ENCODE measurements around the genes ADGRE3 and OR7A10.

DNA sequence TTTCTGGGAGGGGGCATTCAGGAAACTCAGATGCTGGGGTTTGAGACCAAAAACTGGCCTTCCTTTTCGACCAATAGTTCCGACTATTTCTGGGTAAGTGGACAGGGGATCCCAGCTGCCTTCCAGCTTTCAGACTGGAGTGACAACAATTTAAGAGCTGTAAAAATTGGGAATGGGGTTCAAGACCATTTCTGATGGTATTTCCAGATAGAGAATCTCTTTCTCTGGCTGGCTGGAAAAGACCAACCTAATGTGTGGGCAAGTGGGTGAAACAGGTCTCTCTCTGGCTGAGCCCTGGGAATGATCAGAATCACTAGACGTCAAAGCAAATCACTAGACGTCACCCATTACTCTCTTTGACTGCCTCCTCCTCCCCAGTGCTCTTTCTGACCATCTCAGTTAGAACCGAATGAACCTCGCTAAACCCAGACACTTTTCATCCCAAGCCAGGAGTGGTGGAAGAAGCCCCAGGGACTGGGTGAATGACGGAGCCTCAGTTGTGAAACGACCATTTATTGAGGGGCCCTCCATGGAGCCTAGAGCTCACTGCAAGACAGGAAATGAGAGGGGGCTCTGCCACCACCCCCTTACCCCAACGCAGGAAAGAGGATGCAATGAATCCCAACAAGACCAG, 1.4 kb downstream of the PRKACA start:
- RRBS: no CpG with 5 or more reads among the region's 9 CpGs

GRCh38 chr19:14127003-14127564, 9.3 kb downstream of the ASF1B start:
- RRBS: 54% methylated on average over 4 of the region's 10 CpGs

DNA sequence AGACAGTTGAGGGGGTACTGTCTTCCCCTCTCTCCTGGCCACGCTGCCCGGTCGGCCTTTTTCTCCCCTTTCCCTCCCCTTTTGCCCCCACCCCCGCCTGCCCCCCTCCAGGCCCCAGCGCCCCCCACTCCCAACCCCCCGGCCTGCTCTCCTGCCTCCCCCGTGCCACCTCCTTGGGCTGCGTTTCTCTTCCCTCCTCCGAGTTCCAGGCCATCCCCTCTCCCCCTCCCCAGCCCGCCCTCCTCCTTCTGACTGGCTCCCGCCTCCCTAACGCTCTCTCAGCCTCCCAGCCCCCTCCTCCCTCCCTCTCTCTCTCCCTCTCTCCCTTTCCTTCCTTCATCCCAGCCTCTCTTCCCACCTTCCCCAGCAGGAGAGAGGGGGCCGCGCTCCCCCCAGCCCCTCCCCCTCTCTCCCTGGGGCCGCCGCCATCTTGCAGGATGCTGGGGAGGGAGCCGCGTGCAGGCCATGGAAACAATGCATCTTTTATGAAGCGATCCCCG, 42.5 kb upstream of the ADGRL1 start:
- RRBS: 12% methylated on average over 2 of the region's 20 CpGs

DNA sequence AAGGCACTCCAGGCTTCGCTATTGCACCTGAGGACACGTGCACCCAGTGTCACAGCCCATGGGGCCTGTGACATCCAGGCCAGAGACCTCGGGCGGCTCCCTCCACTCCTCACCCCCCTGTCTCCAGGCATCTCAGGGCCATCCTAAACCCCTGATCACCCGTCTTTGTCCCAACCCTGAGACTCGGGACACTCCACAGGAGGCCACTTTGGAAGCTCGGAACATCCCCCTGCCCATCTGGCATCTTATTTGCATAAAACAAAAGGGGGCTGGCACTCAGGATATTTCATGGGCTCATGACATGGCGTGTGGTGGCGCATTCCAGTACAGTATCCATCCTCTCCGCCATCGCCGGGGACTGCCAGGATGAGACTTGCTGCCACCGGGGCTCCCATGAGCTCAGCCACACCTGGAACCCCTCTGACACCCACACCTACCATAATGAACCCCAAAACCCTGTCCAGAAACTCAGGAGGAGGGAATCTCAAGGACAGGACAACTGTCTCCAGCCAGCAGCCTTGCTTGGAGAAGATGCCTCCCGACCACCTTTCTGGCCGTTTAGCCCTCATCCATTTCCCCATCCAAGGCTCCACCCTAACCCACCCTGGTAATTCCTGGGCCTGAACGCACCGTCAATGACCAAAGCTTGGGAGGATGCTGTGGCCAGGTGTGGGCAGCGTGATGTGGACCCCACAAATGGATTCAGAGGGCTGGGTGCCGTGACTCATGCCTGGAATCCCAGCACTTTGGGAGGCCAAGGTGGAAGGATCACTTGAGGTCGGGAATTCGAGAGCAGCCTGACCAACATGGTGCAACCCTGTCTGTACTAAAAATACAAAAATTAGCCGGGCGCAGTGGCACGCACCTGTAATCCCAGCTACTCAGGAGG, 13.3 kb downstream of the ADGRE5 start:
- RRBS: no CpG with 5 or more reads among the region's 24 CpGs

DNA sequence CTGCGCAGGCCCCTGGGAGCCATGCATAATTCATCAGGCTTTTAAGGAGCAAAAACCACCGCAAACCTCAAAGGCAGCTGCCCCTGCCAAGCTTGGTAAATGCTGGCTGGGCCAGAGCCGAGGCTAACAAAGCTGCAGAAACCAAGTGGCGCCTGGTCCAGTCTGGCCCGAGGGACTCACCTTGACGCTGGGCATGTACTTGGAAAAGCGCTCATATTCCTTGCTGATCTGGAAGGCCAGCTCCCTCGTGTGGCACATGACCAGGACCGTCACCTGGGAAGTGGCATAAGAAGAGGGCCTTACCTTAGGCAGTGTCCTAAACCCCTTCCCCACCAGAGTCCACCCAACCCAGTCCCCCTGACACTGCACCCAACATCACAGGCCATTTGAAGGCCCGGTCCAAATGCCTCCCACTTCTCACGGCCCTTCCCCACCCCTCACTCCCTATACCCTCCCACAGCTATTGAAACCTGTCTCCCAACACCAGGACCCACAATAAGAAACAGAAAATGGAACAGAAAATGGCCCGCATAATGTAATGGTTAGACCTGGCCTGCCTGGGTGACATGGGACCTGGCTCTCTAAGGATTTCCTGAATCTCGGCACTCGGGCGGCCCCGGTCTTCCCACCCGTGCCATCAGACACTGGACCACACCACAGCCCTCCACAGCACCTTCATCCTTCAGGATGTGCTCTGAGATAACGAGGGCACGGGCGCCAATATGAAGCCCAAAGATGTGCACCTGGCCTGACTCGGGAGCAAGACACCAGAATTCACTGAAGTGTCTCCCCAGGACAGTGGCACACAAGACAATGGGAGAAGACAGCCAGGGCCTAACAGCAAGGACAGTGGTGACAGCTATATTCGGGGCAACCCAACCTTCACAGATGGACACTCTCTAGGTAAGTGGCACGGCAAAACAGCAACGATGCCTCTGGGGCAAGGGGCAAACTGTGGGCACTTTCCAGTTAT, 7.5 kb downstream of the DDX39A start:
- RRBS: no CpG with 5 or more reads among the region's 24 CpGs

- RRBS: 4% methylated on average over 2 of the region's 23 CpGs
These were observed 1.8 kb downstream of the PKN1 start for GRCh38 chr19:14434633-14435491.

GRCh38 chr19:14450166-14450886, 17.2 kb downstream of the PKN1 start:
- RRBS: no CpG with 5 or more reads among the region's 30 CpGs

DNA sequence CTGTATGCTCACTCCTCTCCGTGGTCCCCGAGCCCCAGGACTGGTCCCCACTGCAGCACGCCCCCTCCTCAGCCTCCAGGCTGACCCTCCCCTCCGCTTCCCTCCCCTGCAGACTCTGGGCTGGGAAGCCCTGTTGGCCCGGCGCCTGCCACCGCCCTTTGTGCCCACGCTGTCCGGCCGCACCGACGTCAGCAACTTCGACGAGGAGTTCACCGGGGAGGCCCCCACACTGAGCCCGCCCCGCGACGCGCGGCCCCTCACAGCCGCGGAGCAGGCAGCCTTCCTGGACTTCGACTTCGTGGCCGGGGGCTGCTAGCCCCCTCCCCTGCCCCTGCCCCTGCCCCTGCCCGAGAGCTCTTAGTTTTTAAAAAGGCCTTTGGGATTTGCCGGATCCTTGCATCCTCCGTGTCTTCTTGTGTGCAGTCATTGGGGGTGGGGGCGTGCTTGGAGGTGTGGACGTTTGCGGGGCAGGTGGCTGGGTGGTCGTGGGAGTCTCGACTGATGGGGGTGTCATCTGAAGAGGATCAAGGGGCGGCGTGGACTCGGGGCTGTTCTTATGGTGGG, 3.6 kb downstream of the PTGER1 start:
- RRBS: 79% methylated on average over 10 of the region's 37 CpGs

- RRBS: no CpG with 5 or more reads among the region's 12 CpGs
These were observed 5.3 kb upstream of the NDUFB7 start for GRCh38 chr19:14577129-14577699.

- RRBS: no CpG with 5 or more reads among the region's 5 CpGs
These were observed at the start of gene ADGRE3 for GRCh38 chr19:14674784-14675315. ADGRE3 (minus strand) TSS chr19:14674844.

- RRBS: no CpG with 5 or more reads among the region's 6 CpGs
These were observed at the start of gene OR7A10 for GRCh38 chr19:14848780-14849343. OR7A10 (minus strand) TSS chr19:14848922.

DNA sequence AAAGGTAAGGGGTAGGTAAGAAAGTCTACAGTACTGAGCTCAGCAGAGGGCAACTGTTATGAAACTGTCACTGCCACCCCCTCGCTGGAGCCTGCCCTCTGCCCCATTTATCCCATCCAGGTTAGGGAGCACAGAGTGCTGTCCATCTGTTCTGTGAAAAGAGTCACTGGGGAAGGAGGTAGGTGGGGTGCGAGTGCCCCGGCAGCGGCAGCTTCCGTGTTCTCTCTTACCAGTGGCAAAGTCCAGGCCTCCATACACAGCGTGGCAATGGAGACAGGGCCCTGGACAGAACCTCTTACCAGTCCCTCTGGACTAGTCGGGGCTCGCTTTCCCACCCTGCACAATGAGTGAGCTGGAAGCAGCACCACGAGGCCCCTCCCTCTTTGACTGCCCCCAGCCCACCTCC, 1.1 kb downstream of the ILVBL start:
- RRBS: no CpG with 5 or more reads among the region's 9 CpGs

GRCh38 chr19:15199366-15200602, 1.0 kb downstream of the NOTCH3 start:
- RRBS: 7% methylated on average over 46 of the region's 88 CpGs

GRCh38 chr19:15239400-15240143, 7.3 kb upstream of the EPHX3 start:
- RRBS: 87% methylated on average over 2 of the region's 31 CpGs

DNA sequence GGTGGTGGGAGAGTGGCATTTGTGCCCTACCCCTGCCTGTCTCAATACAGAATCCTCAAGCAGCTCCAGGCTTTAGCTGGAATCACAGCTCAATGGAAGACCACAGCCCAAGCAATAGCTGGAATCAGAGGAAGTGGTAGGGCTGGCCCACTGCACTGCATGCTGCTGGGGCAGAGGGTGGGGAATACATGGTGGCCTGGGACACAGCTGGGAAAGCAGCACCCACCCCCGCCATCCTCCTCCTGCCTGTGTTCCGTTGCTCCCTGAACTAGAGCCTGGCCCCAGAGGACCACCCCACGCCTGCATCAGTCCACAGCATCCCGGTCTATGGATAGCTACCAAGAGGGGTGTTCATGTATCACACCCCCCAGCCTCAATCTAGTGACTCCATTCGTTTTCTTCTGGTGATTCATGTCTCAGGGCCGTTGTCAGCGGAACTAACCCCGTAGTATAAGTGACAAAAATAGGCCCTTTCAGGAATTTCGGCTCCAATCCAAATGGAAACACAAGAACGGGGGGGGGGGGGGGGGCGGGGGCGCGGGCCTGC, 18.8 kb upstream of the EPHX3 start:
- RRBS: no CpG with 5 or more reads among the region's 13 CpGs

GRCh38 chr19:15260397-15260745, 28.1 kb upstream of the EPHX3 start:
- RRBS: no CpG with 5 or more reads among the region's 3 CpGs

DNA sequence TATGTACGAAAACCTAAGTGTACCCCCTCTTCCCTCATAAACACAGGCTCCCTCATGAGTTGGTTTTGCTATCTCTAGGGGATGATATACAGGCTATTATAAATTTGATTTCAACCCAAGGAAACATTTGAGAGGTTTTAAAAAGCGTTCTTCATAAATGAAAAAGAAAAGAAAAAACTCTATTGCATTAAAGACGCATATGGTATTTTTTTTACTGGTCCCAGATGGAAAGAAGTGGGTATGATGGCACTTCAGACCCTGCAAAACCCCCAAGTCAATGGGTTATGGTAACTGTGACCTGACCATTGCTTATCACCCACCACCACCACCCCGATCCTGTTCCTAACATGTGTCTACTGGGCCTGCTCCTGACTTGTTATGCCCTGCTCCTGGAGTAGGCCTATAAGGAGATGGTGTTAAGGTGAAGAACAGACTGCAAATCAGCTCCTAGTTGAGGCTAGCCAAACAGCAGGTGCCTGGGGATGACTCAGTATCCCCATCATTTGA, 41.5 kb downstream of the BRD4 start:
- RRBS: no CpG with 5 or more reads among the region's 4 CpGs

- RRBS: no CpG with 5 or more reads among the region's 12 CpGs
These were observed 21.7 kb upstream of the BRD4 start for GRCh38 chr19:15353771-15354642.

DNA sequence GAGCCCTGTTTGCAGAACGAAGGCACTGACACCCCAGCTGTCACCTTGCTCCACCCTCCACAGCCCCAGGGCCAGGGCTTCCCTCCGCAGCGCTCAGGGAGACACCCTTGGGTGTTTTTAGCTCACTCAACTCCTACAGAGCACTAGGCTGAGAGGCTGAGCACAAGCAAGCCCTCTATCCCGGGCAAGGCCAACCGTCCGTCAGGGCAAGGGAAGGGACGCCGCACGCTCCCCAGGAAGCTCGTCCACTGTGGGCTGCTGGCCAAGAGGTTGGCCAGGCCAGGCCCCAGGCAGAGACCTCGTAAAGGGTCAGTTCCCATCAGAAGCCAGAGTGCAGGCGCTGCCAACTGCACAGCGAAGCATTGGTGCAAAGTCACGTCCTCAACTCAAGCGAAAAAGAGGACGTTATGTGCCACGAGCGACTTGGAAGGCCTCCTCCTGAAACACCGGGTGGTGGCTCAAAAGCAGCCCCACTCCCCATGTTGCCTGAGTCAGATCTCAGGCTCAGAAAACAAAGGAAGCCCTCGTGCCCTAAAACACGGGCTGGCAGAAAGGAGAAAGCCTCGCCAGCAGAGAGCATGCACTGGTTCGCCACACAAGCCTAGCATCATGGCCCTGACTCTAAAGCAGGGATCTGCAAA, 4.8 kb downstream of the AKAP8 start:
- RRBS: no CpG with 5 or more reads among the region's 23 CpGs

GRCh38 chr19:15397464-15398248, 18.1 kb upstream of the AKAP8 start:
- RRBS: no CpG with 5 or more reads among the region's 21 CpGs

Data from pericardium (tissue), 1 donor.